Endothelial cell (in vitro differentiated cells): ENCODE measurements around a stretch of chr21.

GRCh38 chr21:37159534-37159772 lies 86.4 kb downstream of the TTC3 start:
- PRO-cap: no peak

GRCh38 chr21:37221145-37221754 lies 45.9 kb downstream of the VPS26C start:
- PRO-cap: bidirectional peak, plus-strand start at chr21:37221496, minus-strand start at chr21:37221266

DNA sequence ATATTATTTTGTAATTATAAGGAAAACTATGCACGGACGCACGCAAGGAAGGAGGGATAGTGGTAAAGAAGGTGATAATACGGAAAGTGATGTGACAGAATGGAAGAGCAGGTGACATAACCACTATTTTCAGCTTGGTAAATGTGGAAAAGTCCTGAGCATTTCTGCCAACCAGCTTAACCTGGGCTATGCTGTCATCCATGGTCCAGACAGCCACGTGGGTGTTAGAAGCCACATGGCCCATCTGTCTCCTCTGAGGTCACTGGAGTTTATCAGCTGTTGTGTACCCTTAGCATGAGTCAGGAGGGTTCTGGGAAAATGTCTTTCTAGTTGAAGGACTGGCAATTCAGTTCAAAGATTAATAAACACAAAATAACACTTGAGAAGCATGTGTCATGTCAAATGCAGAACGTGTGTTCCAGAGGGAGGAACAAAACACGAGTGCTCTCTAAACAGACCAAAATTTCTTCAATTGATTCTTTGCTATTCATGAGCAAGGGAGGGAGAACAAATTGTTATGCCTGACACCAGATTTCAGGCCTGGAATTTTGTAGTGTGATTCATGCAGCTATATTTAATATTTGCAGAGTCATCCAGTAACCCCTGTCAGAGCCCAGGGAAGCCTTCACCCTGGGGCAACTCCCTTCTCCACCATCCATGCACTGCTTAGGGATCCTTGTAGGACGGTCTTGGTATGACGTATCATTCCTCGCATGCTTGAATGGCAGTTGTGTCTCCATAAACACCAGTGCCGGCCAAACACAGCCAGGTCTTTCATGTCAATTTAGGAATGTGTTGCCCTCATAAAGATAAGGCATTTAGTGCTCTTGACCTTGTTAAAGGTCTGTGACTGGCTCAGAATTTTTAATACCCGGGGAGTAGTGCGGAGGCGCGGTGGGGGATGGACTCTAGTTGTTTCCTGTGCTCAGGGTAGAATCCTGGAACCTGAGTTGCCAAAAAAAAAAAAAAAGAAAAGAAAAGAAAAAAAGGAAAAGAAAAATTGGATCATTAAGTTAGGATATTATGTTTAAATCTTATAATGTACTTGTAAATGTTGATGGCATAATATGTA lies 27.7 kb upstream of the DYRK1A start:
- PRO-cap: no peak

GRCh38 chr21:37382037-37382462 lies 15.5 kb downstream of the DYRK1A start:
- PRO-cap: no peak

DNA sequence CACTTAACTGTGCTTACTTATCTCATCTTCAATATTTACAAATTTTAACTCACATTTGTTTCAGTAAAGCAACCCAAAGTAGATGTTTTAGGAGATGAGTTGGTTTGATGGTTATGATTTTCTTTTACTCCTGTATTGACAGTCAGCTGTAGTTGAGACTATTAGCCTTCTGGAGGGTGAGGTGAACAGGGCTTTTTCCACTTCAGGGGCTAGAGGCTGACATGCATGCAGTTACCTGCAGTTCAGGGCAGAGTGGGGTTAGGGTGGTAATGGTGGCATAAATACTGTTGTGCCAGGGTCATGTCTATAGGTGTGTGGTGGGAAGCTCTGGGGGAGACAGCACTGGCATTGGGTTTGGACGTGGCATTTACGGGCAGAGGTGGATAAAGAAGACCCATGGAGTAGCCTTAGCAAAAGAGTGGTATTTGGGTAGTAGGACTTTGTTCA lies 42.1 kb downstream of the DYRK1A start:
- PRO-cap: no peak

DNA sequence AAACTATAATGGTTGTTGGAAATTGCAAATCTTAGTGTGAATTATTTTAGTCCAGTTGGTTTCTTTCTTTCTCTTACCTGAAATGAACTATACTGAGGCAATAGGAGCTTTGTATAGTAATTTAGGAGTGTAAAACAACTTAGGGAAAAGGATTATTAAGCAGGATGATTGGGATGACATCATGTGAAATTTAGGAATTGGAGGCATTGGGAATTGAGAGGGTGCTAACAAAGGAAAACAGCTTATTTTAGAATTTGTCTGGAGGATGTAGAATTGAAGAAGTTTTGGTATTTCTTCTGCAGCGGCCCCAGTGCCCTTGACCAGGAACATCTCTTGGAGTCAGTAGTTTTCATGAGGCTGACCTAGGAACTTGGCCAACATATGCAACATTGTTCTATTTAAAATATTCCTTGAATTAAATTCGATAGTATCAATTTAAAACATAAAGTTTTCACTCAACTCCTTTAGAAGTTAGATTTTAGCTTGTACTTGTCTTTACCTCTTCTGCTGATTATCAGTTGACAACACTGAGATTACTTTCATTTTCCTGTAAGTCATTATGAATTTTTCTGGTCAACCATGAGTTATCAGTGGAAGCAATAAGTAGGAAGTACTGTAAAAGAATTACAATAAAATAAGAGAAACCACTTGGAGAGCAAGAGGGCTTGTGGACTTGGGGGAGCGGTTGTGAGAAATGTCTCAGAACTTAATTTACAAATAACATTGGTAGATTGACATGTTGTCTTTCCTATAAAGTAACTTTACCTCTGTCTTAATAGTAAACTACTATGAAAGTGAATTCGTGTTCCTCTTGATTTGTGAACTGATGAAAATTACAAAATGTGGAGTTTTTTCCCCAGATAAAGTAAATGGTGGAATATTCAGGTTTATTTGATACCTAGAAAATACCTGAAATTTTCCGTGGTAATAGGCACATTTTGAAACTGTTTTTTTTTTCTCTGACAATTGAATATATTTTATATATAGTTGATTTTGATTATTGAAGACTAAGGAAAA lies 52.9 kb downstream of the DYRK1A start:
- PRO-cap: no peak

GRCh38 chr21:37430284-37431017 lies 63.9 kb downstream of the DYRK1A start:
- PRO-cap: no peak

DNA sequence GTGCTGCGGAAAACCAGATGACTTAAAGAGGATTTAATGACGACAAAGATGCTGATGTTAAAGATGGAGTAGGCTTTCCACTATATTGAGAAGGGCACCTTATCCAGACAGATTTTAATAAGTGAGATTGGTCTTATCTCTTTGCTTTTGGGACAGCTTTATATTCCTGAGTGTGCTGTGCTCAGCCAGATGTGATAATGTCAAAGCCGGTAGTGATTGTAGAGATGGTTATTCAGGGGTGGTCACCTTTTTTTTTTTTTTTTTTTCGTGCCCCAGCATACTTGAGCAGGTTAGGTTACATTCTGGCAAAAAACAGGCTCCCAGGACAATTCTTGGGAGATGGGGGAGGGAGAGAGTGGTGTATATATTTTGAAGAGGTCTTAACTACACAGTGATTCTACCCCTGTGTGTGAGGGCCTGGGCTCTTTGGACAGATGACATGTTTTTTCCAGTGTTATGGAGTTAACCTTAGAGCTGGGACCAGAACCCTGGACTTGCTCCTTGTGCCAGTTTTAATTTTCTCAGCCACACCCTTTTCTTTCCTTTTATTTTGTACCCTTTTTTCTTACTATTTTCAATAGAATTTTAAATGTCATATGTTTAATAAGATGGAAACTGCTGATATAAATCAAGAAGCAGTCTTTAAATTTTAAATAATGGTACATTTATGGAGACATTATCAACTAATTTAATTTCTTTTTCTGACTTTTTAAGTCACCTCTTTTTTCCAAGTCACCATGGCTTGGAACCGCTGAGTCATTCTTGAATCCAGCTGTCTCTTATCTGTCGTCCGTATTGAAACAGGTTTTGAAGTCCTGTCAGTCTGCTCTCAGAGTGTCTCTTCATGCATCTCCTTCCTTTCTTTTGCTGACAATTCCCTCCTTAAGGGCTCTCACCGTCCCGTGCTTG lies 88.5 kb downstream of the DYRK1A start:
- PRO-cap: no peak

DNA sequence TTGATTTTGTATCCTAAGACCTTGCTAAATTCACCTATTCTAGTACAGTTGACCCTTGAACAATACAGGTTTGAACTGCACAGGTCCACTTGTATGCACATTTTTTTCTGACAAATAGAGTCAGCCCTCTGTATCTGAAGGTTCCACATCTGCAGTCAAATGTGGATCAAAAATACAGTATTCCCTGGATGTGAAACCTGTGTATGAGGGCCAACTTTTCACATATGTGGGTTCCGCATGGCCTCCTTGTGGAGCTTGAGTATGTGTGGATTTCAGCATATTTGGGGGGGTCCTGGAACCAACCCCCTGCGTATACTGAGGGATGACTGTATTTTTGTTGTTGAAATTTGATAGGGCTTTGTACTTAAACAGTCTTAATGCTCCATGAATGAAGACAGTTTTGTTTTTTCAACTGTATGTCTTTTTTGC lies 133.2 kb downstream of the DYRK1A start:
- PRO-cap: no peak

- PRO-cap: no peak
Measured at GRCh38 chr21:37506352-37506975, 139.9 kb downstream of the DYRK1A start.

DNA sequence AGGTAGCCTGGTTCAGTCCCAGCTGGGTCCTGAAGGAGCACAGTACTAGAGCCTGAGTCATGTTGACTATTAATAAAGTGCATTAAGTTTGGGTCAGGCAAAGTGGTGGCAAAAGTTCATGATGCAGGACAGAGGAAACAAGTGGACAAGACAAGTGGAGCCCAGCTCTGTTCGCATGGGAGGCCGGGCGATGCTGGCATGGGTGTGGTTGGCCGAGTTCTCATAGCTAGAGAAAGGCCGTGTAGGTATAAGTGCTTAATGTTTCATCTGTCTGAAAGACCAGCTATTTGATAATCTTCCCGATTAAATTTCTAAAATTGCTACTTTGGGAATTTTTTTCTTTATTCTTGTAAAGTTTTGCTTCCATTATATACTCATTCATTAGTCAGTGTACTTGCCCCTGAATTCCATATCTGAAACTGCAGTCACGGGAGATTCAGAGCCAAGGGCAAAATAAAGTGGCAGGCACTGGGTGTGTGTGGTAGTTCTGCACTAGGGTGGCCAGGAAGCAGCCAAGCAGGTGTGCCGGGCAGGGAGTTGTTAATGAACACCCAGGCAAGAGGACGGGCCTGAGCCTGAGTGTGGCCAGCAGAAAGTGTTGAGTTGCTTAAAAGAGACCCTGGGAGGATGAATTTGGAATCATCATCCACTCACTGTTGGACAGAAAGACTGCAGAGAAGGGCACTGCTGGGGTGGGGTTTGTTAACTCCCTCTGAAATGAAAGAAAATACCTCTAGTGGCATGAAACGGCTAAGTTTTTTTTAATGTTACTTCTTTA lies 150.7 kb downstream of the DYRK1A start:
- PRO-cap: no peak

- PRO-cap: no peak
Measured at GRCh38 chr21:37565210-37565670, 198.7 kb downstream of the DYRK1A start.

GRCh38 chr21:37914365-37915007 lies 1.8 kb downstream of the KCNJ6 start:
- PRO-cap: no peak

DNA sequence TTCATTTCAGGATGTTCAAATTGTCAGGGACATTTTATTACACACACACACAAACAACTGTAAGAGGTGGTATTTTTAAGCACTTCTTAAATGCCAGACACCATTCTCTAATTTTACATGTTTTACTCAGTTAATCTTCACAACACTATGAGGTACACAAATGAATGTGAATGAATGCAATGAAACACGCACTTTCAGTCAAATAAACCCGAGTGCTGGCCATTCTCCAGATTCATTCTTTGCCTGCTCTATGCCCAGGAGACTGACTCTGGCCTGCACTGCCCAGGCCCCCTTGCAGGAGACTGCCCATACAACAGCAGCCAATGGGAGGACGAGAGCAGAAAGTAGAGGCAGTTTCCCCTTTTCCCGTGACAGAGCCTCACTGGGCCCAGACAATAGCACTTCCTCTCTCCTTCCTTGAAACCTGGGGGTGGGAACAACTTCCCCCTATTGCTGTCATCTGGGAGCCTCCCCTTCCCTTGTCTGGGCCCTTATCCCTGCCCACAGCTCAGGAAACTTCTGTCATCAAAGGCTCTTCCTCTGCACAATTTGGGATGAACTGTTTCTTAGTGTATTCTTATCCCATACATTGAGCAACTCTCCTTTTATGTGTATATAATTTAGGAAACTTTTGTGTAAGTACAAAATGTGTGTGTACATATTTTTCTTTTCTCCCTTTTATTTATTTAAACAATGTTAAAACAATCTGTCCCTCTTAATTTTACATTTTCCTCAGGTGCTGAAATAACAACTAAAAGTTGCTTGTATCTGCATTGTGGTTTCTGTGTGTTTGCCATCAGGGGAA lies 60.8 kb upstream of the KCNJ15 start:
- PRO-cap: no peak

DNA sequence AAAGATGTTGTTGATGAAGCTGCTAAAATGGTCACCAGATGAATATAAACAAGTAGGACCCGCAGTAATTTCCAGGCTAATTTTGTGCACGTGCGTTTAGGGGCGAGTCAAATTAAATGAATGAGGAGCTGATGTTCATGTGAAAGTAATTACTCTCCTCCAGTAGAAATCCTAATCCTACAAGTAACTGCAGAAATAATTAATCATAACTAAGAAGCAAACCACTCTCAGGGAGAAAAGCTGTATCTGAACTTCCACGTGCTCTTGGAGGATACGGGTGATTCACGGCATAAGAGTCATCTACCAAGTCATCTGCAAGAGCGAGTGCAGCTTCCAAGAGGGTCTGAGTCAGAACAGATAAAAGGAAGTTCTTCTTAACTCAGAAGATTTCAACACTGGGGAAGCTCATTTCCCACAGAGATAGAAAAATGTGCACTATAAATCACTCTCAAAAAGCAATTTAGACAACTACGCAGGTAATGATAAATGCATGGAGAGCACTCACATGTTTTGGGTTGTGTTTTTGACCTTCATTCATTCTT lies 20.6 kb downstream of the KCNJ15 start:
- PRO-cap: no peak

DNA sequence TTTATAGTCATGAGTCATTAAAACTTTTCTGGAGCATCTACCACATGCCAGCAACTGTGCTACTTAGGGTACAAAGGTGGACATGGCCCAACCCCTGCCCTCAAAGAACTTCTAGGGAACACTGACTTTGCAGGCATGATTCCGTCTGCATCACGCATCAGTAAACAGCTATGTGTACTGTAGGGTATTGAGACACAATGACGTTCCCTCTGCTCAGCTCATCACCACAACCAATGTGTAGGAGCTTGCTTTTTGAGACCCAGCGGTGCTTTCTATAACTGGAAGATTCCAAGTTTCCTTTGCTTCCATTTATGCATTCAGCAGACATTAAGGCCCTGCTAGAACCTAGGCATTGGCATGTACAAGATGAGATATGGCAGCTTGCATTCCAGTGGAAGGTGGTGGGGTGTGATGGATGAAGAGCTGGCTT lies 21.1 kb downstream of the KCNJ15 start:
- PRO-cap: no peak

GRCh38 chr21:38291999-38292198 lies 35.1 kb downstream of the KCNJ15 start:
- PRO-cap: no peak

- PRO-cap: bidirectional peak, plus-strand start at chr21:38489745, minus-strand start at chr21:38489736; bidirectional peak, plus-strand start at chr21:38489863, minus-strand start at chr21:38489905; bidirectional peak, plus-strand start at chr21:38490070, minus-strand start at chr21:38489950
Measured at GRCh38 chr21:38489530-38490311, 8.6 kb downstream of the ERG start.

DNA sequence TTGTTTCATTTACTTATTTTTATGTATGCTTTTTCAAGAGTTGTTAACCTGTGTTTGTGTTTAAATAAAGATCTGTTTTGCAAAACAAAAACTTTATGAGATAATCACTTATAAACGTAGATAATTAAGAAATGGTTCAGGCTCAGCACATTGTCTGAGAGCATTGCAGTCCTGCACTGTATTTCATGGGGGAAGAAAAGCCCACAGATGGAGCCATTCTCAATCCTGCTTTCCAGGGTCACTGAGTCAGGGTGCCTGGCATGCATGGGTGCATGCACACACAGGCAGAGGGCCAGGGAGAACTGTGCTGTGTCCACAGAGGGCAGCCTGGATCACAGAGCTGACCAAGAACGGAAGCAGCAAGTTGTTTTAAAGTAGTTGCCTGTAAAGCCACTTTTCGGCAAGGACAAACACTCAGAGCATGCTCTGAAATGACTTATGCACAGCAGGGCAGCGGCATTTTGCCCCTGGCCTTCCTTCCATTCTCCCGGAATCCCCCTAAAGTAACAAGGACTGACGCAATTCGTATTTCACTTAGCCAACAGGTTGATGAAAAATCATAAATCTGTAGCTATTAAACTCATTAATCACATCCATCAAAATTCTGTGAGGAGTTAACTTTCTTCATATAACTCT lies 3.6 kb downstream of the ERG start:
- PRO-cap: no peak

- PRO-cap: no peak
Measured at GRCh38 chr21:38499713-38500403, 1.6 kb upstream of the ERG start.